Measurements from ENCODE around the genes MEGF11 and MAP2K1.

- RRBS = no CpG with 5 or more reads among the region's 3 CpGs
Observed at GRCh38 chr15:65530042-65530278, 303 bp upstream of the HACD3 start.

DNA sequence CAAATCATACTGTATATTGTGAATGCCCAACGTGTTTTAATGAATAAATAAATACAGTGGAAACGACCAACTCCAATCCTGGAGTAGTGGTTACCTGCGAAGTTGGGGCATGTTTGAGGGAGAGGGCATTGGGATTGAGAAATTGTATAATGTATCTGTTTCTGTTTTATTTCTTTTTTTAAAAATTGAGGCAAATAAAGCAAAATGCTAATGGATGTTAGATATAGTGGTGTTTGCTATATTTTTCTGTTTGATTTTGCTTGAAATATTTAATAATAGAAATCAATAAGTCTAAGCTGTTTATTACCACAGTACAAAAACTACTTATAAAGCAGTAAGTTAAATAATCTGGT lies 9.6 kb downstream of the HACD3 start:
- RRBS = no CpG with 5 or more reads among the region's 3 CpGs

DNA sequence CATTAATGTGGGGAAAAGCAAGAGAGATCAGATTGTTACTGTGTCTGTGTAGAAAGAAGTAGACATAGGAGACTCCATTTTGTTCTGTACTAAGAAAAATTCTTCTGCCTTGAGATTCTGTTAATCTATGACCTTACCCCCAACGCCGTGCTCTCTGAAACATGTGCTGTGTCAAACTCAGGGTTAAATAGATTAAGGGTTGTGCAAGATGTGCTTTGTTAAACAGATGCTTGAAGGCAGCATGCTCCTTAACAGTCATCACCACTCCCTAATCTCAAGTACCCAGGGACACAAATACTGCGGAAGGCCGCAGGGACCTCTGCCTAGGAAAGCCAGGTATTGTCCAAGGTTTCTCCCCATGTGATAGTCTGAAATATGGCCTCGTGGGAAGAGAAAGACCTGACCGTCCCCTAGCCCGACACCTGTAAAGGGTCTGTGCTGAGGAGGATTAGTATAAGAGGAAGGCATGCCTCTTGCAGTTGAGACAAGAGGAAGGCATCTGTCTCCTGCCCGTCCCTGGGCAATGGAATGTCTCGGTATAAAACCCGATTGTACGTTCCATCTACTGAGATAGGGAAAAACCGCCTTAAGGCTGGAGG lies 58.3 kb downstream of the DENND4A start:
- RRBS = no CpG with 5 or more reads among the region's 12 CpGs

DNA sequence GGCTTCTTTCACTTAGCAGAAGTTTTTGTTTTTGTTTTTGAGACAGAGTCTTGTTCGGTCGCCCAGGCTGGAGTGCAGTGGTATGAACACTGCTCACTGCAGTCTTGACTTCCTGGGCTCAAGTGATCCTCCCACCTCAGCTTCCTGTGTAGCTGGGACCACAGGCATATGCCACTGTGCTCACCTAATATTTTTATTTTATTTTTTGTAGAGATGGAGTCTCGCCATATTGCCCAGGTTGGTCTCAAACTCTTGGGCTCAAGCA lies 15.6 kb upstream of the DENND4A start:
- RRBS = no CpG with 5 or more reads among the region's 3 CpGs

DNA sequence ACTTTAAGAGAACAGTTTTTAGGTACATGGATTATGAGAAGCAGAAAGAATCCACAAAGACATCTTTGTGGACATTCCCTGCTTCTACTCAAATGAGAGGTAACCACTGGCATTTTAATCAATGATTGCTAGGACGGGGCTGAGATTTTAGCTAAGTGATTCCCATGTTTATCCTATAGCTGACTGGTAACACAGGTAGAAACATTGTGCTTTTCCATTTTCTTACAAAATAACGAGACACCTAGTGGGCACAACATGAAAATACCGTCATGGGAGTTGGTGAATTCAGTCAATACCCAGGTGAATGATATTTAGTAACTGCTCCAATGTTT lies 37.0 kb upstream of the DENND4A start:
- RRBS = no CpG with 5 or more reads among the region's 3 CpGs

DNA sequence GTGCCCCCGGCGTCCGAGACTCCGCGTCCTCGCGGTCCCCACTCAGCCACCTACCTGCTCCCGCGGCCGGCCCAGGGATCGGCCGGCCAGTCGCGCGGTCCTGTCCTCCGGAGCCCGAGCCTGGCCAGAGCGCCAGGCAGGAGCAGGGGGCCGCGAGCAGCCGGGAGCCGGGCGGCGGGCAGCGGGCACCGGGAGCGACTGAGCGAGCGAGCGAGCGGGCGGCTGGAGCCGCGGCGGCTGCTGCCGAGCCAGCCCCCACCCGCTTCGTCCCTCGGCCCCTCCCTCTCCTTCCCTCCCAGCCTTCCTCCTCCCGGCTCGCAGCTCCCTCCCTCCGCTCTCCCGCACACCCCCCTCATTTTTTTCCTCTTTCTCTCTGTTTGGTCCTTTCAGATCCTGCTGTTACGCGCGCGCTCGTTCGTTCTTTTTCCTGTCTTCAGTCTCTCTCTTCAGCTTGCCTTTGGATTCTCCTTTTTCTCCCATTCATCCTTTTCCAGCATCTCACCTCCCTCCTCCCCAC lies at the start of gene MEGF11:
TSS of gene MEGF11 (minus strand) at position 200 of the 517 bp plus-strand sequence.
- RRBS = 3% methylated on average over 16 of the region's 49 CpGs

GRCh38 chr15:66386494-66387710 lies at the start of gene MAP2K1:
MAP2K1 (plus strand) TSS chr15:66386912.
- RRBS = 1% methylated on average over 62 of the region's 121 CpGs

- RRBS = no CpG with 5 or more reads among the region's 7 CpGs
Observed at GRCh38 chr15:66580572-66581274, 14.9 kb upstream of the LCTL start.

DNA sequence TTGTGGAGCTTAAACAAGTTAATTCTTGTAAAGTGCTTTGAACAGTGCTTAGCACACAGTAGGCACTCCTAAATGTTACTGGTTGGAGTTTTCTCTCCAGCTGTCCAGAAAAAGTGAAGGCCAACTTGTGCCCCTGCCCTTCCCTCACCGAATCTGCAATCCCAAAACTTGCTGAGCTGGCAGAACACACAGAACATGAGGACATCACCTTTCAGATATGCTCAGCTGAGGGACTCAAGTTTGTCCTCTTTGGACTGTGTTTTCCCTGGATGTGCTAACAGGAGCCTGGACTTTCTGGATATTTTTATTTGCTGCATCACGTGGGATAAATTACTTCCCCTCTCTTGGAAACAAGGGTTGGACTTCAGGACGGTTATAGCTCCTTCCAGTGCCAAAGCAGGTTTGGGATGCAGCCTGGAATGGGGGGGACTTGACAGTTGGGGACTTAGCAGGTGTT lies 59.5 kb upstream of the SMAD6 start:
- RRBS = no CpG with 5 or more reads among the region's 3 CpGs

DNA sequence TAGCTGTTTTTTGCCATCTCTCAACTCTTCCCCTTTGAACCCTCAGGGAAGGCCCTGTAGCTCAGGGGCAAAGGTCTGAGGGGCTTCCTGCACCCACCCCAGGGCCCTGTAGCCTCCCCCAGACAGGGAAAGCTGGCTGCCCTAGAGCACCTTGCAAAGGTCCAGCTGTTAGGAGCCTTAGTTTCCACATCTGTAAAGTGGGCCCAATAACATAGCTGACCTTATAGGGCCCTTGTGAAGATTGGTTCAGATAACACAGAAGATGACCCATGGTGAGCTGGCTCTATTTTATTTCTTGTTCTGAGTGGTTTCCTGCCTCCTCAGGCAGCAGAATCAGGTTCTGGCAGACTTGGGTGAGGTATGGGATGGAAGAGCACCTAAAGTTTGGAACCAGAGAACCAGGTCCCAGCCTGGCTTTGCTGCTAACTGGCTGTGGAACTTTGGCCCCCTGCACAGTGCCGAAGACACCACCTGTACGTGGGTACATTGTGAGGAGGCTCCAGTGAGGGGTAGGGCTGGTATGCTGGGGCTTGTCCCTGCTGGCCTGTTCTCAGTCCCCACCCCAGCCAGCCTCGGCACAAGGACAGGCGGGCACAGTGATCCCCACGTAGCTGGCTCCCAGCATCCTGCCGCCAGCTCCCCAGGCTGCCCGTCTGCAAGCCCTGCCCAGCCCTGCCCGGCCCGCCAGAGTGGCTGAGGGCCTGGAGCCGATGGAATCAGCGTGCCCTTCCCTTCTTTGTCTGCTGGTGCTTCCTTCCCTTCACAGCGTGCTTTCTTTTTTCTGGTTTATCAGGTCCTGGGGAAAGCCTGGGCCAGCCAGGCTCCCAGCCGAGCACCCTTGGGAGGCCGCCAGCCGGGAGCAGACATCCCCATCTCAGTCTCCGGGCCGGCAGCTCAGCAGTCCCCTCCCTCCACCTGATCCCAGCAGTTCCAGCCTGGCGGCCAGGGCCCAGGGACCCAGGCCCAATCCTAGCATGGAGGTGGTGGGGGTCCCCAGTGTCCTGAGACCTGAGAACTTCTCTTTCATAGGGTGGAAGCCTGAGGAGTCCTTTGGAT lies 54.9 kb upstream of the SMAD6 start:
- RRBS = no CpG with 5 or more reads among the region's 18 CpGs

- RRBS = 52% methylated on average over 7 of the region's 28 CpGs
Observed at GRCh38 chr15:66661064-66662278, 40.6 kb upstream of the SMAD6 start.

DNA sequence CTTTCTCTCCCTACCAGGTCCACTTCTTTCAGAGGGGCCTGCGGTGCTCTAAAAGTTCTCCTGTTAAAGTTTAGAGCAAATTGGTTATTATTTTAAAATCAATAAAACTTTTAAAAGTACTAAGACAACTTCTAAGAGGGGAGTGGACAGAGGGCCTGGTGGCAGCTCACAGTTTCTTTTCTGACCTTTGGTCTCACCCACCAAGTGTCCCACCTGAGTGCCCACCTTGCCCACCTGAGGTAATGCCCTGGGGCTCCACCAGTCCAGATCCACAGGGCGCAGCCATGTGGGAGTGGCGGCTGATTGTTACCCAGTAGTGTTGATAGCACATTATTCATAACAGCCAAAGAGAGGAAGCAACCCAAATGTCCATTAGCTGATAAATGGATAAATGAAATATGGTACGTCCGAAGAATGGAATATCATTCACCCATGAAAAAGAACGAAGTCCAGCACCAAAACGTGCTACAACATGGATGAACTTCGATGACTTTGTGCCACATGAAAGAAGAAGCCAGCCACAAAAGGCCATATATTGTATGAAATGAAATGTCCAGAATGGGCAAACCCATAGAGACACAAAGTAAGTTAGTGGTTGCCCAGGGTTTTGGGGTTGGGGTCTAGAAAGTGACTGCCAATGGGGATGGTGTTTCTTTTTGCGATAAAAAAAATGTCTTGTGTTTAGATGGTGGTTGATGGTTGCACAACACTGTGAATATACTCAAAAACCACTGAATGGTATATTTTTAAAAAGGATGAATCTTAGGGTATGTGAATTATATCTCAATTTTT lies 6.3 kb downstream of the SMAD6 start:
- RRBS = no CpG with 5 or more reads among the region's 9 CpGs

DNA sequence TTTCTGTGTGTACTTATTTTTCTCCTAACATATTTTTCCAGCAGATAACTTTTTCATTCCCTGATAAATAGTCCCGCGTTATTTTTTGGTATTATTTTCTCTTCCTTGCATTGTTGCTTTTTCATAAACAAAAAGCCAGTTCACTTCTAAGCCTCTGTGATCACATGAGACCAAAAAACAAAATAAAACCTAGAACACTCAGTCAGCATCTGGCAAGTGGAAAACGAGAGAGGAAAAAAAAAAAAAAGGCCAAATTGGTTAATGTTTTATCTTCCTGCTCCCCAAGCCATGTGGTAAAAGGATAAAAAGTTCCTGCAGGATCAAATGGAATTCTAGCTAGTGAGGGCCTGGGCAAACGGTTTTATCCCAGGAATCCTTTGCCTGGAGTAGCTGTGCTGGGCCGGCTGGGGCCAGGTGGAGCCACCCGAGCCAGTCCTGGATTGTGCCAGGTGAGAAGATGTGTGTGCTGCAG lies 13.1 kb downstream of the SMAD6 start:
- RRBS = no CpG with 5 or more reads among the region's 6 CpGs

- RRBS = no CpG with 5 or more reads among the region's 20 CpGs
Observed at GRCh38 chr15:66760975-66761843, 59.2 kb downstream of the SMAD6 start.

DNA sequence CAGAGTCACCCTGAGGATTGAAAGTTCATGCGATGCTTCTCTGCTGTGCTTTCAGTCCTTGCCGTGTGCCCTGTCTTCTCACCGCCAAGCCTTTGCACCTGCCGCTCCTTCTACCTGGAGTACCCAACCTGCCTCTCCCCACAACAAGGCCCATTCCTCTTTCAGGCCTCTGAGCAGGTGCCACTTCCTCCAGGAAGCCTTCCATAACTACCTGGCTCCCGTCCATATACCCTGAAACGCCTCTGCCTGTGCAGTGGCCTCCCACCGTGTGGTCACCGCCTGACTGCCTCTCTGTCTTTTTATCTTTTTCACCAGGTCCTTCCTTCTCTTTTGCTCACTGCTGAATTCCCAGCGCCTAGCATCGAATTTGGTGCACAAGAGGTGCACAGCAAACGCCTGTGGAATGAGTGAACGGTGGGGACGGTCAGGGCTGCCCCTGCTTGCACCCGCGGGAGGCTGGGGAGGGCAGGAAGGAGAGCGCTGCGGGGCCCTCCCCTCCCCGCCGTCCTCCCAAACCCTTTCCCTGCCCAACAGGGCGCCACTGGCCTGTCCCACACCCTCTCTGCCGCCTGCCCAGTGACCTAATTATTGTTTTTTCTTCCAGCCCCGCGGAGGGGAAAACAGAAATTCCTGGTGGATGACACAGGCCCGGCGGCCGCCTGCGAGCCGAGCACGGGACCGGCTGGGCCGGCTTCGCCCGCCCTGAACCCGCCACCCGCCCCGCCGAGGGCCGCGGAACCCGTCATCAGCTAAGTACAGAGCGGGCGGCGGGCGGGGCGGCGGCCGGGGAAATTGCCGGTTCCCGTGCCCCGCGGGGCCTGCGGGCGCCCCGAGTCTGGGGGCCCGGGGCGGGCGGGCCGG lies 140.0 kb downstream of the SMAD6 start:
- RRBS = 2% methylated on average over 21 of the region's 58 CpGs

GRCh38 chr15:67070162-67070816 lies 4.9 kb downstream of the SMAD3 start:
- RRBS = no CpG with 5 or more reads among the region's 7 CpGs

GRCh38 chr15:67076224-67077052 lies 11.0 kb downstream of the SMAD3 start:
- RRBS = no CpG with 5 or more reads among the region's 13 CpGs

DNA sequence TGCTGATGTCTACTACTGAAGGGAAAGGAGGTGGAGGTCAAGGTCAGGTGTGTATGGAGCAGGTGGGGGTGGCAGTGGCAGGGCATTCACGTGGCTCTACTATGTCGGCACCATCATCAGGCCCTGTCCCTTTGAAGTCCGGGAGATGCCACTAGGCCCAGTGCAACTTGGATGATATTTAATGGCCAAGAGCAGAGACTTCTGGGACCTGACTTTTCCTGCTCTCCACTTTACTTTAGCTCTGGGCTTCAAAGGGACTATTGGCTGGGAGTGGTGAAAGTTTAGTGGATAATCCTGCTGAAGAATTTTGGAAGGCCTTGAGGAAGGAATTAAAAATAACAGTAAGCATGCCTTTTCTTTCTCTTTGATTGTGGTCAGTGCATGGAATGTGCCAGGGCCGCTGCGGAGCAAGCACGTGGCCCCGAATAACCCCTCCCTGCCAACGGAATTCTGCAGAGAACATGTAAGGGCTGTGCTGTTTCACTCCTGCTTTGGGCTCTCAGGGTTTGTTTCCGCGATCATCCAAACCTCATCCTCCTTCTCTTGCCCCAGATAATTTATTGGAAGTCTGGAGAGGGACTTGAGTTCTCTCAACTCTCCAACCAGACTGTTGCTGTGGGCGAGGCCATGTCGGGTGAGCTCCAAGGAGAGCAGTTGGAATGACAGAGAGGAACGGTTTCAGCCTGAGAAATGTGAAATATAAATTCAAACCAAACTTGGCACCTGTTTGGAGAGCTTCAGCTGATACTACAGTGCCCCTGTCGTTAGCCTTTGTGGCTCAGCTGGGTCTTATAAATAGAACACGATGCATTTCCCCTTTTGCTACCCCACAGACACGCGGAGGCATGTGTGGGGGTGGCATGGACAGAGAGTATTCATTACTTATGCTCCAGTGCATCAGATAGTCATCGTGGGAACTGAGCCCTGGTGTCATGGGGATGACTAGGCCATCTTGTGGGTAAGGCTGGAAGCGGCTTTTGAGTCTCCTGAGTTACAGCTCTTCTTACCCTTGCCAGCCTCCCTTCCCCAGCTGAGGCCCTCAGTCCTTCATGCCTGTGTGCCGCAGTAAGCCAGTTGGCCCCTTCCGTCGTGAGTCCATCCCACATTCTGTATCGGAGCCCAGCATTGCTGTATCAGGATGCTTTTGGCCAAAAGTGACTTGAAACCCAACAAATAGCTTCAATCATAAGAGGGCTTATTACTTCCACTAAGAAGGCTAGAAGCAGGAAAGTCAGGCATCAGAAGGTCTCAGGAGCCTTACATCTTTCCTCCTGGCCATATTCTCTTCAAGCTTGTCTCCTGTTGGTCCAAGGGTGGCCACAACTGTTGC lies 15.4 kb downstream of the SMAD3 start:
- RRBS = no CpG with 5 or more reads among the region's 23 CpGs

DNA sequence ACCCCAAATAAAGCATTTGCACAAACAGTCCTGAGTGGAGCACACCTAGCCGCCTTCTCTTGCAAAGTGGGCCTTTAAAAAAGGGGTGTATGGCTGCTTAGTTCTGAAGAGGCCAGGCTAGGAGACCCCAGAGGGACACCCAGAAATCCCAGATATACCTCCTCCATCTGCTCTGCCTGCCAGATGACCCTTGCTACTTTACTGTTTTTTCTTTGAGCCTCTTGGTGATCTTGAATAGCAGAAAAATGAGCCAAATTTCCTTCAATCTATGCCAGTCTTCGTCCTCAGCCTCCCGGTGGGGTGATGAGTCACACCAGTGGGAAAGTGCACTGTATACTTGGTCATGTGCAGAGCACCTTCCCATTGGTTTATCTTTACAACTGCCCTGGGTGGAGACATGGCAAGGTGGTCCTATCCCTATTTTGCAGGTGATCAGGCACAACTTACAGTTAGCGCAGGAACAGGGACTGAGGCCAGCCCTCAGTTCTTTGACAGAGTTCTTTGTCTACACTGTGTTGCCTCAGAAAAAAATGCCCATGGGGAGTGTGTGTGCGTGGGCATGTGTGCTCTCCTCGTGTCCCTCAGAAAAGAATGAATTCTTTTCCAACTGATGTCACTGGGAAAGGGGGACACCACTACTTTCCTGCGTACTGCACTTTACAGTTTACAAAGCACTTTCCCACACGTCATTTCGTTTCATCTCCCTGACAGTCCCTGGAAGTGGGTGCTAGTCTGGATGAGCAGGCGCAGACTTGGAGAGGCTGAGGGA lies 23.8 kb downstream of the SMAD3 start:
- RRBS = no CpG with 5 or more reads among the region's 10 CpGs

- RRBS = no CpG with 5 or more reads among the region's 23 CpGs
Observed at GRCh38 chr15:67097992-67099278, 33.0 kb downstream of the SMAD3 start.